Epithelial cell of proximal tubule (primary cell): ENCODE measurements around a stretch of chr2.

DNA sequence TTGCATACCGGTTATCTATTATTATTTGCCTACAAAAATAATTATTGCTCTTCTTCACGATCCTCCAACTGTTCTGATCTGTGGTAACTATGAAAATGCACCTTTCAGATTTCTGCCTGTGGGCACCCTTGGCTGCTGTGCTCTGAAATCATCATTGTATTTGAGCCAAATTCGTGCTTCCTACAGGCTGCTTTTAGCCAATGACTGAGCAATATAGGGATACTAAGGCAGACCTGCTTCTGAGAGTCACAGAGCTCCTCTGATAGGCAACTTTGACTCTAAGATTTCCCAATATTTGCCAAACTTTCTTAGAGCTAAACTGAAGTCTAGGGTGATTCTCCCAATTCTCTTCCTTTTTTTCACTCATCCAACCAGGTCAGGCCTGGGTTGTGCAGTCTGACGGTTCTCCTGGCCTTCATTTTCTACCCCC is 38.4 kb upstream of the GLS start:
- RAMPAGE, long total RNA = no peak
- RRBS = no CpG with 5 or more reads among the region's 4 CpGs

- RAMPAGE, long total RNA = no peak
- RRBS = no CpG with 5 or more reads among the region's 2 CpGs
Measured at GRCh38 chr2:190845693-190846008, 35.0 kb upstream of the GLS start.

DNA sequence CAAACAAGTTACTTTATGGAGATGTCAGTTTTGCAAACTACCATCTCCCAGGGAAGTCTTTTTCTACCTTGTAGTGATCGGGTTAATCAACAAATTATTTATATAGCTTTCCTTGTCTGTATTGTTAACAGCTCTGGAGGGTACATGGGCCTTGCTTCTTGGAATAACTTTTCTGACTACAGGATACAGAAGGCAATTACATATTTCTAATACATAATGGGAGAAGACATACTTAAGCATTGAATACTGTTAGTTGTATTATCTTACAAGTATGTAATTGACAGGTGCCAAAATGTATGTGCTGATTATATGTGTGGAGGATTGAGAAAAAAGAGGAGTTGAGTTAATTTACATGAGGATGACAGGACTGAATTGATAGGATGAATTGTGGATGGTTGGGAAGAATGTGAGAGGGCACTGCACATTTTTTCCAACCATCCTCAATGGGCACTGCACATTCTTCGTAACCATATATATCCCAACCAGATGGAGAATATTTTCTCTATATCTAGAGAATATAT is 27.1 kb downstream of the GLS start:
- RAMPAGE, long total RNA = no peak
- RRBS = no CpG with 5 or more reads among the region's 2 CpGs

GRCh38 chr2:190931443-190932019 is 50.9 kb downstream of the GLS start:
- RAMPAGE, long total RNA = no peak
- RRBS = no CpG with 5 or more reads among the region's 5 CpGs

DNA sequence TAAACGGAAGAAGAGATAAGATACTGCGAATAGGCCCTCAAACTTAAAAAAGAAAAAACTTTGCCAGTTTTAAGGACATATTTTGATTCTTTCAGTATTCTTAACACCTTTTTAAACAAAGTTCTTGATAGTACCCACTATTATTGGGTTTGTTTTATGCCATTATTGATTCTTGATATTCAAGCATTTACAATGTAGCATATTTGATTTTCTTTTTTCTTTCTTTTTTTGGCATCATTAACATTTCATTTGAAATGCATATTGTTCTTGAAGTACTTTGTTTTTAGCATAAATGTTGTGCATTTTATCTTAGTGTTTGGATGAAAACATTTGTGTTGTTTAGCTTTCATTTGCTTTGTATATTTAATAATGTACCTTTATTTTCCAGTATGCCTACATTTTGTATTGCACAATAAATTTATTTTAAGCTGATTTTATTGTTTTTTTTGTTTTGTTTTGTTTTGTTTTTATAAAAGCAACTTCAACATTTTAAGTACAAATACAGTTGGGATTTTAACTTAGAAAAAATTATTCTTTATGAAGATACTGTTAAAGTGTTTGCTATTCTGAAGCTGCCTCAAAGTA is 54.3 kb downstream of the GLS start:
- RAMPAGE, long total RNA = no peak
- RRBS = no CpG with 5 or more reads among the region's 2 CpGs

- RAMPAGE, long total RNA = no peak
- RRBS = no CpG with 5 or more reads among the region's 5 CpGs
Measured at GRCh38 chr2:190963906-190964728, 49.9 kb downstream of the STAT1 start.

GRCh38 chr2:190964729-190965372 is 49.1 kb downstream of the STAT1 start:
- RAMPAGE, long total RNA = no peak
- RRBS = no CpG with 5 or more reads among the region's 8 CpGs

- RAMPAGE, long total RNA = no peak
Measured at GRCh38 chr2:191024382-191024795, 10.4 kb upstream of the STAT1 start.

DNA sequence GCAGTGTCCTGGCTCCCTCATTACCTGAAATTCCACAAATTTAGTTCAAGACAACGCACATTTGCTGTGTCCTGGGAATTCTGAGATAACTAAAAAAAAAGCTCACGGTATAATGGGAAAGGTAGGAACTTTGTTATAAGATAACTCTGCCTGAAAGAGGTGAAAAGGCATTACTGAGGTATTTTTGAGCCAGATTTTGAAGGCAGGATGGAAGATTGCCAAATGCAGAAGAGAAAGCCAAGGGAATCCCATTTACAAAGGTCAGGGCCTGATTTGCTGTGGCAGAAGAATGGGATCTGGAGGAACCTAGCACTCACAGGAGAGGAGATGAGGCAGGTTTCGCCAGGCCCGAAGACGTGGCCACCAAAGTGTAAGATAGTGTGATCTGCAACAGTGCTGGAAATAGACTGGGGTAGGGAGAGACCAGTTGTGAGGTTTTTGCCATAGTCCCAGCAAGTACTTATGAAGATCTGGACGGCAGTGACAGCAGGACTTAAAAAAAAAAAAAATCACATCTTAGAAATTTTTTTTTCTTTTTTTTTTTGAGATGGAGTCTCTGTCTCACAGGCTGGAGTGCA is 22.1 kb upstream of the STAT4 start:
- RAMPAGE, long total RNA = no peak
- RRBS = no CpG with 5 or more reads among the region's 6 CpGs

DNA sequence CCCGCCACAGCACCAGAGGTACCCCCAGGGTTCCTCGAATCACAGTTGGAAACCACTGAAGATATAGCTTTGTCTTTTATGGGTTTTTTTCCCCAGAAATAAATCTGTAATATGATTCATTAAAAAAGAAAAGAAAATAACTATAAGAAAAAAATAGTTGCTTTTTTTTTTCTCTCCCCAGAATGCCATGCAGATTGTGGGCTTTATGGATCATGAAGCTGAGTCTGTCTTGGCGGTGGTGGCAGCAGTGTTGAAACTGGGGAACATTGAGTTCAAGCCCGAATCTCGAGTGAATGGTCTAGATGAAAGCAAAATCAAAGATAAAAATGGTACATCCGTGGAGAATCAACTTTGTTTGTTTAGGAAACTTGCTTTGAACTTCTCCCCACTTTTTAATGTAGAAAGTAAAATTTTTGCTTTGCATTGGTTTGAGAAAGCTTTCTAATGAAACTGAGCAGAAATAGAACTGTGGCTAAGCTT is 118.4 kb downstream of the MYO1B start:
- RAMPAGE, long total RNA = no peak
- RRBS = no CpG with 5 or more reads among the region's 6 CpGs

DNA sequence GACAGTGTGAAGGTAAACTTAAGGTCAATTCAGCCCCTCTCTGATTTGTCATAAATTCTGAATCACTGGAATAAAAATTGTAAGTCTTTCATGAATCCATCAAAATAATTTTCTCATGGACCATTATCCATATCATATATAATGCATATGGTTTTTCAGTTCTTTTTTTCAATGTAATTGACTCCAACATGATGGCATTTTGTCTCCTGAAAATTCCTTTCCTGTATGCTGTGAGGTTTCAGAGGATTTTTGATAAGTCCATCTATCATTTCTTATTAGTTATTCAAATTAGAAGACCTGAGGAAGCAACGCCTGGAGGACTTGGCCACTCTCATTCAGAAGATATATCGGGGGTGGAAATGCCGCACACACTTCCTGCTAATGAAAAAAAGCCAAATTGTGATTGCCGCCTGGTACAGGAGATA is 147.6 kb downstream of the MYO1B start:
- RAMPAGE, long total RNA = no peak
- RRBS = no CpG with 5 or more reads among the region's 4 CpGs

- RAMPAGE, long total RNA = no peak
- RRBS = no CpG with 5 or more reads among the region's 2 CpGs
Measured at GRCh38 chr2:191436812-191437081, 191.5 kb downstream of the MYO1B start.

- RAMPAGE, long total RNA = no peak
- RRBS = no CpG with 5 or more reads among the region's 10 CpGs
Measured at GRCh38 chr2:191441774-191442220, 196.6 kb downstream of the MYO1B start.

DNA sequence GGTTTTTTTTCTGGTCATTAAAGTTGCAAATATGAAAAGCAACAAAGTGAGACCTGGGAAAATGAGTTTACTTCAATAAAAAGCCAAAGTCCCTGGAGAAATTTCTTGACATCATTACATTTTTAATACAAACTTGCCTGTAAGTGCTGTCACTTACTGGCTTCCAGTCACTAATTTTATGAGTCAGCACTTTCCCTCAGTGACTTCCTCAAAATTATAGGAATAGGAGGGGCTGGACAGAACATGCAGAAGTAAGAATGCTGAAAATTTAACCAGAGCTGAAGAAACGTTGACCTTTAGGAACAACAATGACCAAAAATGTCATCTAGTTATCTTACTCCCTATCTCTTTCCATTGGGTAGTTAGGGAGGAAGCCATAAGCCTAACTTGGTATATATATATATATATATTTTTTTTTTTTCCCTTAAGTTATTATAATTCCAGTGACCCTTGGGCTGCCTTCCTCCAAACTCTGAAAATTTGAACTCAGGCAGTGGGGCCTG is 106.5 kb upstream of the NABP1 start:
- RAMPAGE, long total RNA = no peak
- RRBS = no CpG with 5 or more reads among the region's 1 CpG

DNA sequence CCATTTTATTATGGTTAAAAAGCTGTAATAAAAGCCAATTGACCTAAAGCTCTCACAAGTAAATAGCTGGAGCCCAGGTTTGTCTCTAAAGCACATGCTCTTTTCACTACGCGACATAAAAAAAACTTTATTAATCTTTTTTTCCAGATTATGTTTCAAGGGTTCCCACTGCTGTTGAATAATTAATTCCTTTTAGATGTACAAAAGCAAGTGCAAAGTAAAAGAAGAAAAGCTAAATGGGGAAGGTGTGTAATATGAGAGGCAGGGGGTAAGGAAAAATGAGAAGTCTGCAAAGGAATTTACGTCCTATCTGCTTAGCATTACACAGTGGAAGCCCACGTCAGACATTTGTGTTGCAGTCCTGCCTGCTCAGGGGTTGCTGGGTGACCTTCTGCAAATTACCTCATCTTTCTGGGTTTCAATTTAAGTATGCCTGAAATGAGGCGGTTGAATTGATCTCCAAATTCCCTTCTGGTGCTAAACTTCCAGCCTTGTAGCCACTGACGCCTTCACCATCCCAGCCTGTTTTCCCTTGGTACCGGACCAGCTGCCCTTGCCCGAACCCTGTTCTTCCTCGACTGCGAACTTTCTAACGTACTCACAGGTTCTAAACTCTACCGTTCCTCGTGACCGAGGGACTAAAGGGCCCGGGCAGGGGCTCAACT is 691 bp upstream of the NABP1 start:
- RAMPAGE, long total RNA = no peak
- RRBS = 1% methylated on average over 6 of the region's 15 CpGs

GRCh38 chr2:191843317-191843605 is 3.6 kb downstream of the CAVIN2 start:
- RAMPAGE, long total RNA = no peak
- RRBS = no CpG with 5 or more reads among the region's 2 CpGs

GRCh38 chr2:191963512-191963711 is 116.5 kb upstream of the CAVIN2 start:
- RAMPAGE, long total RNA = no peak
- RRBS = no CpG with 5 or more reads among the region's 1 CpG

- RAMPAGE, long total RNA = no peak
- RRBS = no CpG with 5 or more reads among the region's 3 CpGs
Measured at GRCh38 chr2:195561216-195561733, 95.8 kb upstream of the SLC39A10 start.

DNA sequence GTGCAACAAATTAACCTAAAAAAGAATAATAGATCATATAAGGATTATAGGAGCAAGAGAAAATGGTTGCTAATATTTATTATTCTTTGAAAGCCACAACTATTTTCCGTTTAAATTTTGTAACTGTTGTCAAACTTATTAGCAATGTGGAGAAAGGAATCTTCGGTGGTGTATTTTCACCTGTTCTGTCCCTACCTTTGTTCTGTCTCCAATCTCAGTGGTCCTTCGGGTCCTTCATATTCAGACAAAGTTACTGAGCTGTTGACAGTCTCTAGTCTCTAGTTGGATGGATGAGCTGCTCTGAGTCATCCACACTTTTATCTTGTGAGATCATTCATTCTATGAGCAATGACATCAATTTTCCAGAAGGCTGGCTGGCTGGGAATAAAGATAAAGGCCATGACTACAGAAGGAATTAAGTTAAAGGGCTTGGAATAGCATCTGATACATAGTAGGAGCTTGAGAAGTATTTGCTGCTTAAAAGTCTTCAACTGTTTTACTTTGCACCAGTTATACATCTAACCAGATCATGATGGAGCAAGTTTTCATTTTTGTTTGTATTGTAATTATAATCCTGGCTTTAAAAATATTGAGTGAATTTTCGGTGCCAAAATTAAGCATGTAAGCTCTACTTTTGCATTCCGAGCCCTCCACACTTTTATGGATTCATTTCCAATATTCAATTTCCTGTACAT is 43.1 kb upstream of the SLC39A10 start:
- RAMPAGE, long total RNA = no peak
- RRBS = no CpG with 5 or more reads among the region's 5 CpGs

GRCh38 chr2:195657410-195658416 is 687 bp downstream of the SLC39A10 start:
- RAMPAGE, long total RNA = no peak
- RRBS = under 1% methylated on average over 55 of the region's 97 CpGs